Left lung (tissue), 1 donor: ENCODE measurements around a stretch of chr5.

DNA sequence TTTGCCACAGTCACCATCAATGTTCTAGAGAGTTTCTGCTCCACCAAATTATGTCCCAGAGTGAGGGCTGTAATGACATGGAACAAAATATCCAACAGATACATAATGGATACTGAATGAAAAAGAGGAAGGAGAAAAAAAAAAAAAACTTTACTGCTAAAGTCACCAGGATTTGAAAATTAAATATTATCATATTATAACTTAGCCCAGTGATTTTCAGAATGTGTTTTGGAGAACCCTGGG is 292.5 kb upstream of the TMEM161B start:
- PRO-cap = unidirectional peak, minus-strand start at position 145 of the sequence

DNA sequence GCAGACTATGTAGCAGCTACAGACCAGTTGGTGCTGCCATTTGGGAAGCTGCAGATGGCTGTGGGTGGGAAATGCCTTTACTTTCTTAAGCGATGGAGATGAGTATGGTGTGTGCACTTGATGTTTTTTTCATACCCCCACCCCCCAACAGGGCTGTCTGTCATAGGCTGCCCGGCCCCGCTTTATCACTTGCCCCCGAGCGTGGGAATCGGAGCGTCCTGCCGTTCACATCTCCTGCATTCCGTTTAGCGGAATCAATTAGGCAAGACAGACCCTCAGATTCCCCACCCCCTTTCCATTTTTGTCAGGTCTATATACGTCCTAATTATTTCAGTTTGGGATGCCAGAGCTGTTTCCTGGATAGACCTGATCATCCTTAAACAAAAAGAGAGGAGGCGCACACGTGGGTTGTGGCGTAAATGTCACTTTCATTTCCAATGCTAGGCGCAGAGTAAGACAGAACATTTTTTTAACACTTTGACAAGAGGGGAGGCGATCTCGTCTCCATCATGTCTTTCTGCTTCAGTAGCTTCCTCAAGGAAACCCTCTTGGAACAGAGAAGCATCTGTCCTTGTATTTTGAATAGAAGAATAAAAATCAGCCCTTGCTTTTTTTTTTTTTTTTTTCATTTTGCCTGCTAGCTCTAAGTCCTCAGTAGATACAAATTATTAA is 217.2 kb downstream of the MEF2C start:
- PRO-cap = no peak

DNA sequence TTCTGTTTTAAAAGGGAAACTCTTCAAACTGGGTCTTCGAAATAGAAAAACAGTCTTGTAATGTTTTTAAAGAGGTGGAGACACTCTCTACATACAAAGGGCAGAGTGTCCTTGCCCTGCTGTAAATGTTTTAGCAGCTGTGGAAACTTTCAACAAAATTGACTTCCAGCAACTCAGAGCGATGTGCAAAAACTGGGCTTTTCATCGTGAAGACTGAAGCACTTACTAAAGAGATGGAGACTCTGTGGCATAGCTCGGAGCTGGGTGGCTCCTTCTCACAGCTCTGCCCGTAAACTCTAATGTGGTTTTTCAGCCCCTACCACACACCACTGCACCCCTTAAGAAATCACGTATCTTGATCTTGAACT is 124.5 kb downstream of the MEF2C start:
- PRO-cap = no peak

GRCh38 chr5:88825550-88826171 is 57.3 kb downstream of the MEF2C start:
- PRO-cap = no peak

DNA sequence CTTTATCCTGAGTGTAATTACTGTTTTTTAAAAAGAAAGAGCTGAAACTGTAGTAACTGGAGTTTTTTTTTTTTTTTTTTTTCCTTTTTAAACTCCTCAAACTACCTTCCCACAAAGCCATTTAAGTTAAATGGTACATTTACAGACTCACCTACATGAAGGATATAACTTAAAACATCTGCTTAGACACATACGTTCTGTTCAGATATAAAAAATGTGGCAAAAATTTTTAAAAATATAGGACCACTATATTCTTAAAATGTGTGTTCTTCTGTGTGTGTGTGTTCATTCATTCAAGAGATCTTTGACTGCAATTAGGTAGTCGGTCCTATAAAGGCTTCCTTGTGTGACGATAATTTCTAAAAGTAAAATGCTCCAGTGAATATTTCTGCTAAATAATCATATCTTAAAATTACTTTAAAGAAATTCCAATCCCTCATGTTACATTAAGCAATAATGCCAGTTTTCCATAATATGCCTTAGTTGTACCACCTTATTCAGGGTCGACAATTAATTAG is 6.9 kb downstream of the MEF2C start:
- PRO-cap = no peak

GRCh38 chr5:88877521-88878217 is 5.3 kb downstream of the MEF2C start:
- PRO-cap = no peak

DNA sequence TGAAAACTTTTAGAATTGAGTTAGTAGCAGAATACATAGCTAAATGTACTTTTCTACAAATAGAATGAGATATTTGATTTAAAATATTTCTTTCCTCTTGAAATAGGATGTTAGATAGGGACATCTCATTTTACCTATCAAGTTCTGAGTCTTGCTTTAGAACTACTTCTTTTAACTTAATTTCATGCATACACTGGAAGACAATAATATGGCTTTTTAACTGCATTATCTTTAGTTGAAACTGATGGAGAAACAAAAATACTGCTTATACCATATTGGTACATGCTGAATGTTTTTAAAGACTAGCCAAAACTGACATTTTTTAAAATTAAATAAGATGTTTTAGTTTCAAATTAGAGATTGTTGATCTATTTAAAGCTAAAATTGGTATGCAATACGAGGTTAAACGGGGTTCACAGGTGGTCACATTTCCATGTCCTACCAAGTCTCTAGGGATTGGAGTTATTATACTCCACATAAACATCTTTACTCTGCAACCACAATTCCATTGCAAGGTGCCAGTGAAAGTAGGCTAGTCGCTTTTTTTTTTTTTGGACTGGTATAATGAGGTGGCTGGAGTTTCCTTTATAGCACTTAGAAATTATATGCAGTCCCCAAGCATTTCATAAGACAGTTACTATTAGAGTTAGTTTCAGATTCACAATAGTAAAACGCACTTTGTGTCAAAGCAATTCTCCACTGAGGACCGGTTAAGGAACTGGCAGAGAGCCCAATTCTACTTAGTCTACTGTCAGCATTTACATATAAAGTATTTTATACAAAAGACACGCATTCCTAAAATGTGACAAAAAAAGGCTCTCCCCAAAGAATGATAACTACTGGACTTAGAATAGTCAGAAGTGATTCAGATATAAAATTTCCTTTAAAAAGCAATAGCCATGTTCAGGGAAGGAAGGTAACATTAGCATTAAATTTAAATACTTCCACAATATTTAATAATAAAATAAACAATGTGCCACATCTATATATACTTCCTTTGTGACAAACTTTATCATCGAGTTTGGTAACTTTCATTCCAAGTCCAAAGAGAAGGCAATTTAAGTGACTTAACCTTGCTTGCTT is 1.5 kb downstream of the MEF2C start:
- PRO-cap = no peak

DNA sequence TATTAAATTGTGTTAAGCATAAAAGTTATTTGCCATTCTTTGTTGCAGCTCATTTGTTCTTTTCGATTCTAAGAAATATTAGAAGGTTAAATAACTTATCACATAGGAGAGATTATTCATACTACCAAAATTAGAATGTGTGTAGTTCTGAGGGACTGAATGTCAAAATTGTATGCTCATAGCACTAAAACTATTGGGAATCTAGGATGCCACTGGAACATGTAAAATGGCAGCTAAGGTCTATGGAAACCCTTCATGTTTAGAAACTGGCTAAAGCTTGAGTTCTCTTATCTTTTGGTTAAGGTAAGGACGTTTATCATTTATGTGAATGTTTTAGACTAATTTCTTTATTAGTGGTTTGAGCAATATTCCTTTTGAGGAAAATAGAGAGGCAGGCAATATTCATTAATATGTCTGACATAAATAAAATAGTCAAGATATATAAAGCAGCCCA is 21.6 kb upstream of the MEF2C start:
- PRO-cap = no peak

DNA sequence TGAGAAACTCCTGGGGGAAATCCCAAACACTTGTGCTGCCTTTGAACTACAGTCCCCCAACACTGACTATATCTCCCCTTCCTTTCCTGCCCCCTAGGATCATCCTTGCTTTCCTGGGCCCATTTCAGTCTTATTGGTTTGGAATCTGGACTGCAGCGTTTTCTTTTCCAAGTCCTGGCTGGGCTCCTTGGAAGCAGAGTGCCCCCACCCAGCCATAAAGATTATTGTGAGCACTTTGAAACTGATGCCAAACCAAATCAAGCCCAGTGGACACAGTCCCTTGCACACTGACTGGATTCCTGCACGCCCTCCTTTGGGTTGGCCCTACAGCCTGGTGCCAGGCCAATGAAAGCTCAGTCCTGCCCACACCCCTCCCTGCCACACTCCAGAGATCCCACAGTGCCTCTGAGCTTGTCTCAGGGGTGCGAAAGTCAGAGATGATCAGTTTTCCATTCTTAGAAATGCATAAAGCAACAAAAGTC is 181.9 kb downstream of the CETN3 start:
- PRO-cap = no peak

GRCh38 chr5:90506136-90506754 is 23.1 kb downstream of the LYSMD3 start:
- PRO-cap = no peak

DNA sequence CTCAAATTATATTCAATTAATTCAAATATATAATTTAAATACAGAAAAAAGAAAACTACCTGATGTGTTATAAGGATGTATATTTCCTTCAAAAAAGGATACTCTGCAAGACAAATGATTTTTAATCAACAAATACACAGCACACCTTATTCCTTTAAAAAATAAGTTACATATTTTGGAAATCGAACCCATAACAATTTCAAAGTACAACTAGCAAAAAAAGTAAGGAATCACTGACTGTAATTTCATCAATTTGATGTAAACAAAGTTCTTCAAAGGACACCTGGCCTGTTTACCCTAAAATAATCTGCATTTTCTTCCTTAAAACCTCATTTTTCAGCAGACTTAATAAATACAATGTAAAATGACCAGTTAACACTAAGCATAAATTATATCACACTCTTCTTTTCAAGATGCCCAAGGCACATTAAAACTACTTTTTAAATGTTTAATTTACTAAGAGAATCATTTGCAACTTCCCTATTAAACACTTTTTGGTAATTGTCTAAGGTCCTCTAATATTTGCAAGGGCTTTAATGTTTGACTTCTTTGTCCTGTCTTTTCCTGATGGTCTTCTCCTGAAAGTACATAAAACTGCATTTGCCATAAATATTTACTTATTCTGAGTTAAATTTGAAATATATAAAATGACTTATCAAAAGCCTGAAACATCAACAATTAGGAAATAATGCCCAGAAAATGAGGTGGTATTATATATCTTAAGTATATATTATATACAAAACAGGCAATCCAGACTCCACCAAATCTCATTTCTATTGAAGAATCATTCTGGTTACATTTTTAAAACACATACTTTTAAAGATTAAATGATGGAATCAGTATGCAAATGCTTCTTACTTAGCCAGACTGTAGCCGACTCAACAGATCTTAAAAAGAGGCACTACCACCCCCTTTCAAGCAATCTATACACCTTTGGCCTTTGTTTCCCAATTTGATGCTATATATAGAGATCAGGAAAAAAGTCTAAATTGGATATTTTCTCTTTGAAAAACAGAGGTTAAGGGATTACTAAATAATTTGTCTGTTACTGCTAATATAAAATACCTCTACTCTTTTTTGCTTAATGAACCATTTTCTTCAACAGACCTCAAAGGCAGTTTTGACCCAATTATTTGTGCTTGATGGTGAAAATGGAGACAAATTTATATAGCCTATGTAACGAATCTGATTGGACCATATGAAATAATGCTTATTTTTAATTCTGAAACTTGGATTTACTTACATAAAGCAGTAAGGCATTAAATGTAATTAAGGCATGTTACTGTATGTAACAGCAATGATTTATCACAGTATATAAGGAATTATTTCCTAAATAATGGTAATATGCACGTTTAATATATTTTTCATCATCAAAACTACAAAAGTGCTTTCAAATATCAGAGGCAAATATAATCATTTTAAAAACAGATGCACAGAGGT is 12.2 kb downstream of the LYSMD3 start:
- PRO-cap = no peak

DNA sequence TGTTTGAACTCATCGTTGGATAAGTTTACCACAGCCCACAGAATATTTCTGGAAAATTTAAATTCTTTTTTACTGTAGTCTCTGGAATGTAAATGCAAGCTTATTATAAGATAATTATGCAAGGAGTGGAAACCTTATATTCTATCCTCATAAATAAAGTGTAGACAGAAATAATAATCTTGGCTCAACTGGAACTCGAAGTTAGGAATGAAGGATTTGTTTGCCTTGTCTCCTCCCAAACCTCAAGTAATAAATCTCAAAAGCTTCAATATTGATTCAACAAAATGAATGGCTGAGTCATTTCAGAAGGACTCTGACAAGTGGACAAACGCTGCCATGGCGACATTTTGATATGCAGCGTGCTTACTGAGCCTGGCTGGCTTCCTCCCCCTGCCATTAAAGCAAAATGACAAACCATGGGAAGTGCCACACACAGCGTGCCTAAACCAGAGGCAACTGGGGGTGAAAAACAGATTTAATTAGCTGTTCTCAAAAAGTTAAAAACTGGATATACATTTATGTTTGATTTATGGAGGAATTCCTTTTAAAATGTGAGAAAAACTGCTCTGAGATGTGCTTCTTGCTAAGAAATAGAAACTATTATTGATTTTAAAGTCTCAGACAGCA is 10.5 kb upstream of the ADGRV1 start:
- PRO-cap = unidirectional peak, plus-strand start at position 404 of the sequence

GRCh38 chr5:90637684-90637962 is 79.0 kb downstream of the ADGRV1 start:
- PRO-cap = no peak

- PRO-cap = no peak
Measured at GRCh38 chr5:90872862-90873514, 314.4 kb downstream of the ADGRV1 start.

- PRO-cap = no peak
Measured at GRCh38 chr5:91369282-91369978, 13.7 kb downstream of the ARRDC3 start.

- PRO-cap = no peak
Measured at GRCh38 chr5:92199343-92199731, 816.2 kb upstream of the ARRDC3 start.

DNA sequence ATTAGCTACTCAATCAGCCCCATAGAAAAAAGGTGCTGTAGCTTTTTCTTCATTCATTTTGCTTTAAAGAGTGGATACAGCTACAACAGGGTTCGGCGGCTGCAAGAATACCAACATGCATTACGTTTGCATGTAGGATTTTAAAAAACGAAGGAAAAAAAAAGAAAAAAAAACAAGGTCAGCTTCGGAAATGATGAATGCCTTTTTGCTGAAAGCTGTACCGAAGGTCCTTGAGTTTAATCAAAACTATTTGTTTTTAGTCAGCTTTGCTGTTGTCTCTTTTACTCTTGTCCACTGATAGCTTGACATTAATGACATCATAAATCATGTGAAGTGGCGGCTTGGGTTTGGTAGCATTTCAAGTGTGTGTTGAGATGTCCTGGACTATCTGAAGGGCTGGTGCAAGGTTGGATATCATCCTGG is 781.1 kb upstream of the NR2F1 start:
- PRO-cap = no peak

DNA sequence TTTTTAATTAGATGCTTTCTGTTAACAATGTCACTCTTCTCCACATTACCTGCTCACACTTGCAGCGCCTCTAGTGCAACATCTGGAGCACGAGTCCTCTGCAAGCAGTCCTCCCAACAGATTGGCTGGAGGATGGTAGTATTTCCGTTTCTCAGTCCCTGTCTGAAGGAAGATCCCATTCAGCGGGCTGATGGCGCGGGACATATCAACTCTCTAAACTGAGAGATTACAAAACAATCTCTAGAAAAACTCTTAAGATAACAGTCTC is 13.2 kb upstream of the NR2F1 start:
- PRO-cap = no peak

GRCh38 chr5:93584928-93585937 is 2.2 kb downstream of the NR2F1 start:
- PRO-cap = no peak

DNA sequence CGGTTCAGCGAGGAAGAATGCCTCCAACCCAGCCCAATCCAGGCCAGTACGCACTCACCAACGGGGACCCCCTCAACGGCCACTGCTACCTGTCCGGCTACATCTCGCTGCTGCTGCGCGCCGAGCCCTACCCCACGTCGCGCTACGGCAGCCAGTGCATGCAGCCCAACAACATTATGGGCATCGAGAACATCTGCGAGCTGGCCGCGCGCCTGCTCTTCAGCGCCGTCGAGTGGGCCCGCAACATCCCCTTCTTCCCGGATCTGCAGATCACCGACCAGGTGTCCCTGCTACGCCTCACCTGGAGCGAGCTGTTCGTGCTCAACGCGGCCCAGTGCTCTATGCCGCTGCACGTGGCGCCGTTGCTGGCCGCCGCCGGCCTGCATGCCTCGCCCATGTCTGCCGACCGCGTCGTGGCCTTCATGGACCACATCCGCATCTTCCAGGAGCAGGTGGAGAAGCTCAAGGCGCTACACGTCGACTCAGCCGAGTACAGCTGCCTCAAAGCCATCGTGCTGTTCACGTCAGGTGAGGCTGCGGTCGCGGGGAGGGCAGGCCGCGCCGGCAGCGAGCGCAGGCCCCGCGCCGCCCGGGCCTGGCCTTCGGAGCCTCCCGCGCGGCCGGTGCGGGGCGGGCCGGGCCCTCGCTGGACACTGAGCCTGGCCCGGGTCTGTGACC is 5.0 kb downstream of the NR2F1 start:
- PRO-cap = no peak